ENCODE measurements around a stretch of chr7.

DNA sequence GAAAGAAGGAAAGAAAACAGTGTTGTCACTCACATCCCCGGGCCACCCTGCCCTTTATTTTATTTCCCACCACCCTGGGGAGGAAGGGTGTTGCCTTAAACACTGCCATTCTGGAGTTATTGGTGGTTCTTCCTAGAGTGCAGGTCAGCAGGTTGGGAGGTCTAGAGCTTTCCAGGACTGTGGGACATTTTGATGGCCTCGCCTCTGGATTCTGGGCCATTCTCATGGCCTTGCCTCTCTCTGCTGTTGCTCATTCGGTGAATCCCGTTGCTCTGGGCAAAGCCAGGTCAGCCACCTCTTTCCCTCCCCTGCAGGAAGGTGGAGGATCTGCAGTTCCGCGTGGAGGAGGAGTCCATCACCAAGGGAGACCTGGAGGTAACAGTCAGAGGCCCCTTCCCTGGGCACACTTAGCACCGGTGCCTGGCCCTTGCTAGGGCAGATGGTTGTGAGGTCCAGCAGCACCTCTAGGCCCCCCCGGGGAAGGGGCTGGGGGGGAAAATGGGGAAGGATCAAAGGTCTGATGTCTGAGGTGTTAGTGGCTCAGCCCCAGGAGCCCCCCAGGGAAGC lies 74.8 kb downstream of the CLIP2 start:
- PRO-cap, 2 experiments: no peak in any of the 2 experiments

DNA sequence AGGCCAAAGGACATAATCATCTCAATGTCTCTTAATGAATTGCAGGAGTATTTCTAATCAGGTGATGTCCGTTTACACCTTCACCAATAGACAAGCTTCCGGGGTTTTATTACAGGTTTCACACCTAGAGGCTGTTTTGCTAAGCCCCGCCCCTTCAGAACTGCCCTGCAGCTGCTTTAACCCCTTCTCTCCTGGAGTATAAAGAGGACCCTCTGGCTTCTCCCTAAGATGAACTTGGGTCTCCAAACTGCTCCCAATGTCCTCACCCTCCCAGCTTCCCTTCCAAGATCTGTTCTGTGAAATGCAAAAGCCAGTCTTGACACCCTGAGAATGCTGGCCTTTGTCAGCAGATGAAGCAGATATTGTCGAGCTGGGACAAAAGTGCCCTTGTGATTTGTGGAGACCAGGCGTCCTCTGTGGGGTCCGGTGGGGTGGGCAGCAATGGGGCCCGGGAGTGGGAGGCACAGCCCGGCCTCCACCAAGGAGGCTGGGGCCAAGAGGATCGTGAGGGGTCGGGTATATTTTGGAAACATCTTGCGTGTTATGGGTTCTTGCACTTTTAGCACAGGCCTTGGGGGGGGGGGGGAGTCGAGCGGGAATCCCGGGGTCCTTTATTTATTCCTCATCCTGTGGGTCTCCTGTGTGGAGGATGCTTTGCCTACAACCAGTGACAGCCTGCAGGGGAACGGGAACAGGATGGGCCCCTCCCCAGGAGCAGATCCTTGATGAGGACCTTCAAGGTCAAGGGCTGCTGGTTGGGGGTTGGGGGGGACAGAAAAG lies 81.7 kb upstream of the GTF2IRD1 start:
- PRO-cap, 2 experiments: no peak in any of the 2 experiments

DNA sequence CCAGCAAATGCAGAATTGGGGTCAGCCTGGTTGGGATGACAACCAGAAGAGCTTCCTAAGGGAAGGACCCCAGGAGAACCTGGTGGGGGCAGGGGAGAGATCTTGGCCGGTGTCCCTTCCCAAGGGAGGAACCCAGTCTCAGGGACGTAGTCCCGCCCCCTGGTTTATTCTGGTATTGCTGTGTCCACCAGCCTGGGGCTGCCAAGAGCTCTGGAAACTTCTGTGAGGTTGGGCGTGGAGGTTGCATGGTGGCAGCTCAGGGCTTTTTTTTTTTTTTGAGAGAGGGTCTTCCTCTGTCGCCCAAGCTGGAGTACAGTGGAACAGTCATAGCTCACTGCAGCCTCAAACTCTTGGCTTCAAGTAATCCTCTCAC lies 19.4 kb downstream of the GTF2IRD1 start:
- PRO-cap, 2 experiments: no peak in any of the 2 experiments

GRCh38 chr7:74480828-74481500 lies 27.3 kb downstream of the GTF2IRD1 start:
- PRO-cap, 2 experiments: no peak in any of the 2 experiments

GRCh38 chr7:74515278-74515707 lies 61.6 kb downstream of the GTF2IRD1 start:
- PRO-cap, 2 experiments: no peak in any of the 2 experiments

- PRO-cap, 2 experiments: no peak in any of the 2 experiments
Observed at GRCh38 chr7:74627643-74628657, 29.6 kb upstream of the GTF2I start.

- PRO-cap, 2 experiments: no peak in any of the 2 experiments
Observed at GRCh38 chr7:74653730-74654256, 3.7 kb upstream of the GTF2I start.

DNA sequence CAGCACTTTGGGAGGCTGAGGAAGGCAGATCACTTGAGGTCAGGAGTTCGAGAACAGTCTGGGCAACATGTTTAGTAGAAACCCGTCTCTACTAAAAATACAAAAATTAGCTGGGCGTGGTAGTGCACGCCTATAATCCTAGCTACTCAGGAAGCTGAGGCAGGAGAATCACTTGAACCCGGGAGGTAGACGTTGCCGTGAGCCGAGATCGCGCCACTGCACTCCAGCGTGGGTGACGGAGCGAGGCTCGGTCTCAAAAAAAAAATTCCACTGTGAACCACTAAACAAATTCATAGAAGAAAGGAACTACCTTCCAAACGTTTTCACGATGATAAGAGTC lies 1.9 kb upstream of the GTF2I start:
- PRO-cap, 2 experiments: no peak in any of the 2 experiments

DNA sequence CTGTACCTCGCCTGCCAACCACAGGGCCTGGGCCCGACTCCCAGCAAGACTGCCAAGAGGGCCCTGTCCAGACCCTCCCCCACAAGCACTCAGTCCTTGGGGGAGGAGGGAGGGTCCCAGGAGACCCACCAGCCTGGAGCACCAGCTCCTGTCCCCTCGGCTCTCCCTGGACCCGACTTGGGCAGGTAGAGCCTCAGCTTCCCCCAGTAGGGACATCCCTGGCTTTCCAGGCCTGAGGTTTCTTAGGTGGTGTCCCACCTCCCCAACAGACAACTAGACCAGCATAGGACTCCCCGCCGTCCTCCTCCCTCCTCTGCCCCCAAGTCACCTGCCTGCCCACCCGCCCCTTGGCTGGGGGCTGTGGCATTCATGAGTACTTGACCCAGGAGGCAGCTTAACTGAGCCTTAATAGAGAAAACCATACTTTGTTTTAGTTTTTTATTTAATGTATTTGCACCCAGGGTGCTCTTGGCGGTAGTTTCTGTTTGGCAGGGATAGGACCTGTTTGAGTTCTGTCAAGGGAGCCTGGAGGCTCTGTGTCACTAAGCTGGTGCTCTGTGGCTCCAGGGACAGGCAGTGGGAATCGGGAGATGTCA lies 48.2 kb downstream of the RCC1L start:
- PRO-cap, 2 experiments: no peak in any of the 2 experiments

- PRO-cap, 2 experiments: no peak in any of the 2 experiments
Observed at GRCh38 chr7:75417736-75418753, 22.6 kb downstream of the TRIM73 start.

DNA sequence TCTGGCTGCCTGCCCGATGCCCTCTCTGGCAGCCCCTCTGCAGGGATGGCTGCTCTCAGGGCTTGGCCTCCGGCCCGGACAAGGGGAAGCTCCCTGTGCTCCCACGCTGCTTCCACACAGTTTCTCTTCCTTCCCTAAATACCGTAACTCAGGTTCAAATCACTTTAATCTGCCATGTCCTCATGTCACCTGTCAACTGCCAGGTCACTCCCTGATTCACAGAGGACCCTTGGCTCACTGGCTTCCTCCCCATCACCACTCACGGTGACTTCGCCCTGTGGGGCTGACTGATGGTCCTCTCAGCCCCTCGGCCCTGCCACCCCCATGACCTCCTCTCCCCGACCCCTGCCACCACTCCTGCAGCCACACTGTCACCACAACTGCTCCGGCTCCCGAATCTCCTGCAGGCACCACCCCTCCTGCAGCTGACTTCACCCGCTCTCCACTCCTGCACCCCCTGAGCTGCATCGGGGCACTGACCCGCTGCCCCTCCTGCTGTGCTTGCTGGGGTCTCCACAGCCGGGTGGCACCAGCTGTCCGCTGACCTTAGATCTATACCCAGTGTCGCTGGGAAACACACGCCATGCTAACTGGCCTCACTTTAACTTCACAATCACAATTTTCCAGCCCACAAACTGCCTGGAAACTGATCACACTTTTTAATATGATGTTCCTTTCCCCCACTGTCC lies 24.6 kb downstream of the TRIM73 start:
- PRO-cap, 2 experiments: no peak in any of the 2 experiments

DNA sequence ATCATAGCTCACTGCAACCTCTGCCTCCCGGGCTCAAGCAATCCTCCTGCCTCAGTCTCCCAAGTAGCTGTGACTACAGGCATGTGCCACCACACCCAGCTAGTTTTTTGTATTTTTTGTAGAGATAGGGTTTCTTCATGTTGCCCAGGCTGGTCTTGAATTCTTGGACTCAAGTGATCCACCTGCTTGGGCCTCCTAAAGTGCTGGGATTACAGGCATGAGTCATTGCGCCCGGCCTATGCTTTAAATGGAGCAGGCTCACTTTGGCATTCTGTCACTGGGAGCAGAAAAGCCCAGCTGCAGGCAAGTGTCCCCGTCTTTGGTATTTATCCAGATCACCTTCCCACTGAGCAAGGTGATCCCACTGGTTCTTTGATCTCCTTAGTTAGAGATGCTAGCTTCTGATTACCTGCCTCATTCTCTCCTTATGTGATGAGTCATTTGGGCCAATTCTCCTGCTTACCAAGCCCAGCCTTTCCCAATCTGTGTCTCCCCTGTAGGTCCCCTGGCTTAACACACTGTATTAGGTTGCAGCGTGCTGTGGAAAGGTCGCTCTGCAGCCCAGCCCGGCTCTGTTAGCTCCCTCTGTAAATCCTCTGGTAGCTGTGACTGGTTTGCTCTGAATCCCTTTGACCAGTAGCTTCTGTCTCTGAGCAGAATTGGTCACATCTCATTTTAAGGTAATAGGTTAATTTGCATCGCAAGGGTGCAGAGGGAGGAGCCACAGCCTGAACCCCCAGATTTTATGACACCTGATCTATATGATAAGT lies 39.3 kb downstream of the SPDYE5 start:
- PRO-cap, 2 experiments: no peak in any of the 2 experiments

GRCh38 chr7:75598937-75599855 lies 107.1 kb downstream of the SPDYE5 start:
- PRO-cap, 2 experiments: no peak in any of the 2 experiments

GRCh38 chr7:75623278-75624572 lies 115.0 kb downstream of the HIP1 start:
- PRO-cap, 2 experiments: no peak in any of the 2 experiments

GRCh38 chr7:75865259-75865596 lies 13.6 kb upstream of the RHBDD2 start:
- PRO-cap, 2 experiments: no peak in any of the 2 experiments

DNA sequence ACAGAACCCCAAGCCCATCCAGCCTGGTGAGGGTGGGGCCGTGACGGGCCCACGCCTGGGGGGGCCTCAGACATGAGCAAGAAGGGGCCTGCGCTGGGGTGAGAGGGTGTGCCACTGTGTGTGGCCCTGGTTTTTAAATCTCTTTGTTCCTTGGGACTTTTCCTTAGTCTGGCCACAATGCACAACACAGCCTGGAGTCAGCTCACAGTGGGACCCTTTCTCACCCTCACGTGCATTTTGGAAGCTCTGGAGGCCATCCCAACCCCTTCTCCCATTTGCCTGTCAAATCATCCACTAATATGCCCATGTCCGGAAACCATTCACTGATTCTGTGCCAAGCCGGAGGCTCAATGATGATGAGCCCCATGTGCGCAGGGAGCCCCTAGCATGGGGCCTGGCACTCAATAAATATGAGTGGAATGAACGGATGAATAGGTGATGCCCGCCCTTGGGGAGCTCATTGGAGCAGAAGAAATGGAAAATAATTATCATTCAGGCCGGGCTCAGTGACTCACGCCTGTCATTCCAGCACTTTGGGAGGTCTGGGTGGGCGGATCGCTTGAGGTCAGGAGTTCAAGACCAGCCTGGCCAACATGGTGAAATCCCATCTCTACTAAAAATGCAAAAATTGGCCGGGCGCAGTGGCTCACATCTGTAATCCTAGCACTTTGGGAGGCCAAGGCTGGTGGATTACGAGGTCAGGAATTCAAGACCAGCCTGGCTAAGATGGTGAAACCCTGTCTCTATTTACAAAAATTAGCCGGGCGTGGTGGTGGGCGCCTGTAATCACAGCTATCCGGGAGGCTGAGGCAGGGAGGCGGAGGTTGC lies 10.9 kb downstream of the RHBDD2 start:
- PRO-cap, 2 experiments: no peak in any of the 2 experiments

GRCh38 chr7:75914004-75915012 lies 647 bp upstream of the POR start:
- PRO-cap, 2 experiments: peak in 2 of 2 experiments; most common plus-strand start chr7:75914666 (in 1); most common minus-strand start chr7:75914698 (in 1)

DNA sequence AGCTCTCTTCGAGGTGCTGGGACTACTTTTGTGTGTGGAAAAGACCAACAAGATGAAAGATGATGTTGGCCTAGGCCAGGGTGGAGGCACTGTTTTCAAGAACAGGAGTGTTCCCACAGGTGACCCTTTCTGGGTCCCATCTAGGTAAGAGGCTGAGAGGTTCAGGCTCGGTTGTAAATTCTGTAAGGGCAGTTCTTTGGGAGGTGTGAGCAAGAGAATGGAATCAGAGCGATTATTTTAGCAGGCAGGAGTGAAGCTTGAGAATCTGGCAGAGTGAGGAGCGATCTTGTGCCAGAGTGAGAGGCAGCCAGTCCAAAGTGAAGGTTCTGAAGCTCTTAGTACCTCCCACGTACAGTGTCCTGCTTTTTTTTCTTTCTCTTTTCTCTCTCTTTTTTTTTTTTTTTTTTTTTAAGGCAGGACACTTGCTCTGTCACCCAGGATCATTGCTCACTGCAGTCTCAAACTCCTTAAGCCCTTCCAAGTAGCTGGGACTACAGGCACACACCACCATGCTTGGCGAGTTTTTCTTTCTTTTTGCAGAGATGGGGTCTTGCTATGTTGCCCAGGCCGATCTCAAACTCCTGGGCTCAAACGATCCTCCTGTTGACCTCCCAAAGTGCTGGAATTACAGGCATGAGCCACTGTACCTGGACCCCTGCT lies 10.8 kb downstream of the POR start:
- PRO-cap, 2 experiments: no peak in any of the 2 experiments

DNA sequence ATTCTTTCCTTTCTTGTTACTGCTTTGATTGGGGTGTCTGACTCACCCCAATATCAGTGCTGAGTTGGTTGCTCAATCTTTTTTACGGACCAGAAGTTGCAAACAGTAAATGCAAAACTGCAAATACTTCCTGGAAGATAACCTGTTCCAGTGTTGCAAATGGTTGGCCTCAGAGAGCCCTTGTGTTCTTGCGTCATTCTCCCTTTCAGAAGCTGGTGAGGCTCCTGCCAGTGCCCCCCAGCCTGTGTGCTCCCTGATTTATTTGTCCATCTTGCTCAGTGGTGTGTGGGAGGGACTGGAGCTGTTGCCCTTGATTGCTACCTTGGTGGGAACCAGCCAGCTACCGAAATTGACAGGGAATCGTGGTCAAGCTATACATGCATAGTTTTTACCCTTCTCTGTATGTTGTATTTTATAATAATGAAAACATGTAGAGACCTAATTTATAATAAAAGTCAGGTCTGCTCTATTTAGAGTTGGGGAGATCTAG lies 30.9 kb downstream of the POR start:
- PRO-cap, 2 experiments: no peak in any of the 2 experiments

DNA sequence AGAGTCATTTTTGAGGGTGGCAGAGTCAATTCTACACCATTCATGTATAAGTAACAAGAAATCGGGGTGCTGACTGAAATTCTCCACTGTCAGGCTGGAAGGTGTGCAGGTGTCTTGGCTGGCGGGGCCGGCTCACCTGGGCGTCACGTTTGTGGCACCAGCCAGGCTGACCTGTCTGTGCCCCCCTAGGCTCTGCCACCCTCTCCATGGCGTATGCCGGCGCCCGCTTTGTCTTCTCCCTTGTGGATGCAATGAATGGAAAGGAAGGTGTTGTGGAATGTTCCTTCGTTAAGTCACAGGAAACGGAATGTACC lies 16.7 kb downstream of the MDH2 start:
- PRO-cap, 2 experiments: no peak in any of the 2 experiments

Measured in cytotoxic T cell (primary cell).